Retinal pigment epithelial cell (primary cell): ENCODE measurements around a stretch of chr12.

DNA sequence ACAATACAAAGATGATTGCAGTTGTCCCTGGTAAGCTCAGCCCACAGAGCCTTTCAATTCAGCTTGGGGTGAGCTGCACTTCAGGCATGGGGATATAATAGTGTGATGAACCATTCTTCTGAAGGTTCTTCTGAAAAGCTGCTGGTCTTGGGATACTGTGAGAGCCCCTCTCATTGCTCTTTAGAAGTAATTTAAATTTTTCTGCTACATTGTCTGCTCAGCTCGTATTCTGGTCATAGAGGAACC, 74.5 kb downstream of the FAR2 start:
- RRBS: no CpG with 5 or more reads among the region's 1 CpG

GRCh38 chr12:29727822-29728417, 55.8 kb downstream of the TMTC1 start:
- RRBS: no CpG with 5 or more reads among the region's 12 CpGs

DNA sequence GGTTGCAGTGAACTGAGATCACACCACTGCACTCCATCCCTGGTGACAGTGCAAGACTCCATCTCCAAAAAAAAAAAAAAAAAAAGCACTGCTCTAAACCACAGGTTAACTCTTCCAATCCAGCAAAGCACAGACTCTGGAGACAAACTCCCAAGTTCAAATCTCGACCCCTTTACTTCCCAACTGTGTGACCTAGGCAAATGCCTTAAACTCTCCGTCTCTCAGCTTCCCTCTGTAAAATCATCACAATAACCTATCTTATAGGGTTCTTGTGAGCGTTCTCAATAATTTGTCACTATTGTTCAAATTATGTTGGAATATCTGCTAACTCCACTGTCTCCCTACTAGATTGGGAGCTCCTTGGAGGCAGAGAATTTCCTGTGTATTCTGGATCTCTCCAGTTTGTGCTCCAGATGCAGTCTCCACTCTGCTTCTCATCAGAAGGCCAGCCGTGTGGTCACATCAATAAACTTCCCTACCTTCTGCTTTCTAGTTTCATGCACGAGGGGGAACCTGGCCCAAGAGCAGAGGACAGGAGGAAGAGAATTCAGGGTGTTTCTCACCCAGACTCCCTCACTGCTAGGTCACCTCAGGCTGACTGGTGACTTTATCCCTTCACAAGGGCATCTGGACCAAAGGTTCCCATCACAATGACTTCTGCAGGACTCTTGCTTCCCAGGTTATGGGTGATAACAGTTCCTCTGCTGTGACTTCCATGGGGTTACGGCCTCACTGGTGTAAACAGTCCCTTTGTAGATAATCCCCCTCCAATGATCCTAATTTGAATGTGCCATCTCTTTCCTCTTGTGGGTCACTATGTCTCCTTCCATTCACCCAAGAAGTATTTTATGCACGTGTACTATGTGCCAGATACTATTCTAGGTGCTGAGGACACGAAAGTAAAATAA, 54.6 kb downstream of the TMTC1 start:
- RRBS: no CpG with 5 or more reads among the region's 8 CpGs

- RRBS: no CpG with 5 or more reads among the region's 6 CpGs
Measured at GRCh38 chr12:29754606-29755006, 29.1 kb downstream of the TMTC1 start.

DNA sequence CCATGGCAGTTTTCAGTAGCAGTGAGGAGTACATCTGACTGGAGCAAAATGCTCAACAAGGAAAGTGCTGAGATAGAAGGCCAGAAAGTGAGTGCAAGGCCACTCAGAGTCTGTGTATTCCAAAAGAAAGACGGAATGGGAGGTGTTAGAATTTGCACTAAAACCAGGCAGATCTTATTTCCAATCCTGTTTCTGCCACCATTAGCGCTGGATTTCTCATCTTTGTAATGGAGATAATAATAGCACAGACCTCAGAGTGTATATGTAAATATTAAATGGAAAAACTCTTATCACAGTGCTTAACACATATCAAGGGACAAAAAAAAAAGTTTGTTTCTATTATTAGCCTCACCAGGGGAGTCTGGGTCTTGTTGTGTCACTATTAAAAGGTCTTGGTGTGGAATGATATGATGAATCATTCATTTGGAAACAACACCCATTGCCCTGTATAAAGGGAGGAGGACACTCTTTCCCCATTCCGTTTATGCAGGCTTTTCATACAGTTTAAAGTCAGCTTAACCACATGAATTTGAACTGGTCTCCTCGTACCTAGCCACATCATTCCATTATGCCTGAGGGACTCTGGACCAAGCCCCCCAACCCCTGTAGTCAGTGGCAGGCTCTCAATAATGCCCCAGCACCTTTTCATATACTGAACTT, 349.6 kb downstream of the IPO8 start:
- RRBS: no CpG with 5 or more reads among the region's 4 CpGs

GRCh38 chr12:30427469-30427803, 268.2 kb downstream of the IPO8 start:
- RRBS: no CpG with 5 or more reads among the region's 1 CpG

DNA sequence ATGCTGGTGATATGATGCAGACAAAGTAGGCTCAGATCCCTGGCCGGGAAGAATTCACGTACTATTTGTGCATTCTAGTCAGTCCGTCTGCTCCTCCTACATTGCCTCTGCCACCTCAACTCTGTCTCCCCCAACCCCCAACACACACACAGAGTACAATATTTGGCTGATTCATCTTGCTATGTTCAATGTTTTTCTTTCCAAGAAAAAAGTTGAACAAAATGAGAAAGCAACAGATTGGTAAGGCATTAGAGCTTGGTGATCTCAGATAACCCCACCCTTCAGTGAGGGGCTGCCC, 66.1 kb upstream of the TSPAN11 start:
- RRBS: no CpG with 5 or more reads among the region's 3 CpGs

- RRBS: no CpG with 5 or more reads among the region's 11 CpGs
Measured at GRCh38 chr12:31083759-31084135, 10.1 kb downstream of the DDX11 start.

DNA sequence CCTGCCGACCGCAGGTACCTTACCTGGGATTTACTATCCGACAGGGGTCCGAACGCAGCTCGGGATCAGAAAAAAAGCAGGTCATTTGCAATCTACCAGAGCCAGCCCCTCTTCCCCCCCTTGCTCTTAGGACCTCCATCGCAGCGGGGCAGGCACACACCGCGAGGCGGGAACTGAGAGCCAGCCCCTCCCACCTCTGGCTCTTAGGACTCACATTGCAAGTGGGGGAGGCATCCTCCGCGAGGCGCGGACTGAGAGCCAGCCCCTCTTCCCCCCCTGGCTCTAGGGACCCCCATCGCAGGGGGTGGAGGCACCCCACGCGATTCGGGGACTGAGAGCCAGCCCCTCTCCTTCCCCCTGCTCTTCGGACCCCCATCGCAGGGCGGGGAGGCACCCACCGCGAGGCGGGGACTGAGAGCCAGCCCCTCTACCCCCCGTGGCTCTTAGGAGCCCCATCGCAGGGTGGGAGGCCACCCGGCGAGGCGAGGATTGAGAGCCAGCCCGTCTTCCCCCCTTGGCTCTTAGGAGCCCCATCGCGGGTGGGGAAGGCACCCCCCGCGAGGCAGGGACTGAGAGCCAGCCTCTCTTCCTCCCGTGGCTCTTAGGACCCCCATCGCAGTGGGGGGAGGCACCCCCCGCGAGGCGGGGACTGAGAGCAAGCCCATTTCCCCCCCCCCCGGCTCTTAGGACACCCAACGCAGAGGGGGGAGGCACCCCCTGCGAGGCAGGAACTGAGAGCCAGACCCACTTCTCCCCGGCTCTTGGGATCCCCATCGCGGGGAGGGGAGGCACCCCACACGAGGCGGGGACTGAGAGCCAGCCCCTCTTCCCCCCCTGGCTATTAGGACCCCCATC, 45.5 kb downstream of the DDX11 start:
- RRBS: 34% methylated on average over 3 of the region's 48 CpGs

GRCh38 chr12:31368514-31369476, 42.8 kb upstream of the SINHCAF start:
- RRBS: no CpG with 5 or more reads among the region's 12 CpGs

DNA sequence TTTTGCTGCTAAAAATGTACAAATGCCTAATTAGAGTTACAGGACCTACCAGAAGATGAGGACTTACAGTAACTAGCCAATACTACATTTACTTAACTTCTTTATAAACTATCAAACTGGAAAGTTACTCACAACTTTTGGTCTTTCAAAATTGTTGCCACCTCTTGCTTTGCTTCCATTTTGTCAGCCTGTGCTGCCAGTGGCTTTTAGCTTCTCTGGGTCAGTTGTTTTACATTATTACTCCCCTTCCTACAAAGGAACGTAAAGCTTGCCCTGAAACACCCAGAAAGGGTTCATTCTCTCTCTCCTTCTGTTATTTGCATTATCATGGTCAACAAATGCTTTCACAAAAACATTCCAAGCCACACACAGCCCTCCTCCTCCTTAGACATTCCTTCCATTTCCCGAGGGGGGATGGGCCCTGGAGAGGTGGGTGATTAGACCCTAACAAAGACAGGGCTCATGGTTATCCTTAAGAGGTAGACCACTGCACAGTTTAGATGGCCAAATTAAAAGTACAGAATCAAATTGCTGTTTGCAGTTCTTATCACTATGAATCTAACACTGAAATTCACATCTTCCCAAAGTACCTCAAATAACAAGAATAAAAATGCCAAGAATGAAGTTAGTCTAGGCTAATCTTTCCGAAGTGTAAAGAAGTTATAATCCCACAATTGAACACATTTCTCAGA, 60.4 kb upstream of the SINHCAF start:
- RRBS: no CpG with 5 or more reads among the region's 3 CpGs

DNA sequence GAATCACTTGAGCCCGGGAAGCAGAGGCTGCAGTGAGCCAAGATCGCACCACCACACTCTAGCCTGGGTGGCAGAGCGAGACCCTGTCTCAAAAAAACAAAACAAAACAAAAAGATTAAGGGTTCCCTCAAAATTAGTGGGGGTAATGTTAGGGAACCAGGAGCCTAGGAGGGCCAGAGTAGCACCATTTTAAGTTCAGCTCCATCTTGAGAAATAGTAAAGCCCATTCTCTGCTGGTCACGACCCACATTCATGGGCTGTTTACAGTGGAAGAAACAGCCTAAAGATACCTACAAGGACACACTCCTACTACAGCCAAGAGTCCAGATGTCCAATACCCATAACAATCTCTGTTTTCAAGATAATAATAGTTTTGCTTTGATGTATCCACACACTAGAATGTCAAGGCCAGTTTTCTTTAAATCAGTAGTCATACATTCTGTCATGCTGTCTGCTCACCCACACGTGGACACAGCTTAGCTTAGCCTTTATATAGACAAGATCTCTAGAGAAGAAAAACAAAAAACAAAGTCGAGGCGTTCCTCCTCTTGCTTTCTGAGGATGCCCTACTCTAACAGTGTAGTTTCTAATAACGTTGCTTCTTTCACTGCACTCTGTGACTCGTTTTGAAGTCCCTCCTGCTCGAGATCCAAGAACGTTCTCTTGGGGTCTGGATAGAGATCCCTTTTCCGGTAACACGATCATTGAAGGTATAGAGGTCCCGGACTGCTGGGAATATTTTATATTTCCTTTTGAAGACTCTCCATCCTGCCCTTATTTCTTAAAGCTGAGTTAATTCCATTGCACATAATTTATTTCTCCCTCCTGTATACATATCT, 17.9 kb upstream of the ETFBKMT start:
- RRBS: no CpG with 5 or more reads among the region's 14 CpGs

- RRBS: no CpG with 5 or more reads among the region's 6 CpGs
Measured at GRCh38 chr12:31733715-31734153, 4.9 kb upstream of the AMN1 start.

DNA sequence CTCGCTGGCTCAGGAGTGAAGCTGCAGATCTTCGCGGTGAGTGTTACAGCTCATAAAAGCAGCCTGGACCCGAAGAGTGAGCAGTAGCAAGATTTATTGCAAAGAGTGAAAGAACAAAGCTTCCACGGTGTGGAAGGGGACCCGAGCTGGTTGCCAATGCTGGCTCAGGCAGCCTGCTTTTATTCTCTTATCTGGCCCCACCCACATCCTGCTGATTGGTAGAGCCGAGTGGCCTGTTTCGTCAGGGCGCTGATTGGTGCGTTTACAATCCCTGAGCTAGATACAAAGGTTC, 12.7 kb upstream of the H3-5 start:
- RRBS: no CpG with 5 or more reads among the region's 10 CpGs

GRCh38 chr12:31966221-31967152, 7.3 kb downstream of the RESF1 start:
- RRBS: no CpG with 5 or more reads among the region's 10 CpGs

- RRBS: no CpG with 5 or more reads among the region's 5 CpGs
Measured at GRCh38 chr12:32502559-32503082, 103.3 kb downstream of the FGD4 start.

GRCh38 chr12:32743502-32744466, 11.9 kb downstream of the YARS2 start:
- RRBS: no CpG with 5 or more reads among the region's 2 CpGs

DNA sequence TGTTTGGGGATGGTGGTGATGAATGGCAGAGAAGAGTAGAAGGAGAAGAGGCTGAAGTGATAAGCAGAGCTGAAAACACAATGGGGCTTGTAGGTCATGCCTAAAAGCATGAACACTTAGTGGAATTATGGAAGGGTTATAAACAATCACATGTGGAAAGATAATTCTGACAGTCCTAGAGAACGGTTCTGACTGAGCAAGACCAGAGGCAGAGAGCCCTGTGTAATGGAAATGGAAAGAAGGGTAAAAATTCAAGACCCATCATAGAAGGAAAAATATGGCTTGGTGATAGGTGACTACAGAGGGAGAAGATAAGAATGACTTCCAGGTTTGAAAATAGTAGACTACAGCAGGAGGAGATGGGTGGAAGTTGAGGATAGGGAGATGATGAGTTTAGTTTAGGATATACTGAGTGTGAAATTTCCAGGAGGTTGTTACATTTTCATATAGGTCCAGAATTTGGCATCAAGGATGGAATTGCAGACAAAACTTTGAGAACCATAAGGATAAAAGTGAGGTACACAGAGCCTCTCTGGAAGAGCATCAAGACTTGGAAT, 21.1 kb downstream of the PKP2 start:
- RRBS: no CpG with 5 or more reads among the region's 1 CpG

DNA sequence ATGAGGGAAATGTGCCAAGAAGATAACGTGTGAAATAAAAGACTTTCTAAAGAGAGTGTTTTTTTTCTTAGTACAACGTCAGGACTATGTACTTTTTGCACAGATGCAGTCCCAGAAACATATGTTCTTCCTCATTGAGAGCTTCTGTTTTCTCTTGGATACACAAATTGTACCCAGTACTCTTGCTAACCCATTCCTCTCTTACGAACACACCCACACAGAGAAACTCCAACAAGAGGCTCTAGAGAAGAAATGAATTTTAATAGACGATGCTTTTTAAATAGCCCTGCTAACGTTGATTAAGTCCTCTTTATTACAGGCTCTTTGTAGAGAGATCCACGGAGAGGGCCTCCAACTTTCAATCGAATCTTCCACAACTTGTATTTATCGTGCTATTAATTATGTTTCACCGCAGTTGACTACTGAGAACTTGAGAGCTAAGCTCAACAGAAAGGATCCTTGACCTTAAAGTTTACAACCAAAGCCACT, 828 bp upstream of the PKP2 start:
- RRBS: no CpG with 5 or more reads among the region's 9 CpGs

DNA sequence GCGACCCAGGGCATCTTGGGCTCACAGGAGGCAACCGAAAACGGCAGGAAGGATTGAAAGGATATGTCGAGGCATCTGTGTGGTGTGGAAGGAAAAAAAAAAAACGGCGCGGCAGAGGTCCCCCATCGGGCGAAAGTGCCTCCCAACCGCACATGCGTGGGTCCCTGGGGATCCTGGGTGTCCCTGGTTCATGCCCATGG, 578.5 kb downstream of the ALG10 start:
- RRBS: no CpG with 5 or more reads among the region's 11 CpGs